Neutrophil (primary cell): ENCODE measurements around a stretch of chr10.

DNA sequence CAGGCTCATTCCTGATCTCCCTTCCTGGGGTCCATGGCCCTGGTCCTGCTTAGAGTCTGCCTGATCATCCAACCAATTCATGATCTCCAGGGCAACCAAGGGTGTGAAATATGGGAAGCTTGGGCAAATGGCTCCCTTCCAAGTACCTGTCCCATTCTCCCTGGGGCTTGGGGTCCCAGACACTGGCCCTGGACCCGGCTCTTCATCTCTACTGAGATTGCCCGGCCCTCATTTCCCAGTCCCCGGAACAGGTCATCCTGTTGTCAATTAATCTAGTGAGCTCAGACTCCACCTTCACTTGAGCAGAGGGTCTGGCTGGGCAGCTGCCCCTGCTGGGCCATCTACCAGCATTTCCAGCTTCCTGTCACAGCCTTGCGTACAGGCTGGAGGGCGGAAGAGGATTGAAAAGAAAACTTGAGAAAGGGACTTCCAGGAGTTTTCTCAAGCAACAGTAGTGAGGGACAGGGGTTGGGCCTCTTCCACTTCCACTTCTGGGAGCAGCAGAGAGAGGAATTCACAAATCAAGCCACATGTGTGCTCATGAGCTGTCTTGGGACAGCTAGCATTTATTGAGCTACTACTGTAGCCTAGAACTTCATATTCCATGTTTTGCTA lies 136.1 kb downstream of the RGS10 start:
- PRO-cap: no peak

DNA sequence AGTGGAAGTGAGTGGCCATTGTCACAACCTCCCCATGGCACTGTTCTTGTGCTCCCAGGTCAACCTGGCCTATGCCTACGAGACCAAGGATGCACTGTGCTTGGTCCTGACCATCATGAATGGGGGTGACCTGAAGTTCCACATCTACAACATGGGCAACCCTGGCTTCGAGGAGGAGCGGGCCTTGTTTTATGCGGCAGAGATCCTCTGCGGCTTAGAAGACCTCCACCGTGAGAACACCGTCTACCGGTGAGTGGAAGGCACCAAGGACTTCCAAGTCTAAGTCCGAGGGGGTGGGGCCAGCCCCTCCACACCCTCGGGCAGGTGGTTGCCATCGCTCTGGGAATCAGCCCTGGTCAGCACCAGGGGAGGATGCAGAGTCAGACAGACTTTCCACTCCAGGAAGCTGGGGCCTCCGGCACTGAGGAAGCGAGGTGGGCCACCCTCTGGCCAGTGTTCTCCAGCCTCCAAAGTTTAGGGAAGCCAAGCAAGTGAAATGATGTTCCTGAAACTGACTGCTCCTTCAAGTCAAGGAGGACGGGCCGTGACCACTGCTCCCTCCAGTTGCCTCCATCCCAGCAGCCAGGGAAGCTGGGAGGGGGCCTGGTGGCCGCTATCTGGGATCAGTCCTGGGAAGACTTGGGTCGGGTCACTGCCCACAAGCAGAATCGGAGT lies 105.8 kb downstream of the RGS10 start:
- PRO-cap: no peak

GRCh38 chr10:119580410-119580860 lies 16.3 kb downstream of the TIAL1 start:
- PRO-cap: no peak

DNA sequence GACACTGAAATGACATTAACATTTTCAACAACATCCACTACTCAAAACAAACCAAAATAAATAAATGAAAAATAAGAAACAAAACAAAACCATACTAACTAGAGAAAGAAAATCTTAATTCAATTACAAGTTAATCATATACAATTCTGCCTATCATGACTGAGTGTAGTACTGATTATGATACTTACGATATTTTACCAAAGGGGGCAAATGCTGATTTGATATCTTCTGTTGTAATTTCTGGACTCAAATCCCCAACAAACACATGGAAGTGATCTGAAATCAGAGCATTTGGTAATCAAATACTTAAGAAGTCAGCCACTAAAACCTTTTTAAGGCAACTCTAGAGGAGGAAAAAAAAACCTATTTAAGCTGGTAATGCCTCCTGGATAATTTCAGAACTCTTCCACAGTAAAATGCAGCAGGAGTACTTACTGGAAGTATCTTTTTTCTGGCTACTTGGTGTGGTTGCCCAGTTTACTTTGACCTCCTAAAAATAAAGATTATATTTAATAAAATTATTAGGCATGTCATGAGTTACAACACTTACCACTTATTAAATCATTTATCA lies 14.9 kb downstream of the TIAL1 start:
- PRO-cap: no peak

- PRO-cap: no peak
Observed at GRCh38 chr10:119585260-119586365, 11.2 kb downstream of the TIAL1 start.

DNA sequence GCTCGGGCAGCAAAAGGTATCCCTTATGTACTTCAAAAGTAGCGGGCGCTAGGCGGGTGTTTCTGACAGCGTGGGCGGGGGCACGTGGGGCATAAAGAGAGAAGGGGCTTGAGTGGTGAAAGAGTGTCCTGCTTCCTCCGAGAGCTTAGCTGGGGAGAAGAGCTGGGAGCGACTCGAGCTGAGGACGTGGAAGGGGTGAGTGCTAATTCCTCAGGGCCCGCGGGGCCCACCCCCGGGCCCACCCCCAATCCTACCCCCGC lies 1.0 kb downstream of the TIAL1 start:
- PRO-cap: unidirectional peak, plus-strand start at position 156 of the sequence

DNA sequence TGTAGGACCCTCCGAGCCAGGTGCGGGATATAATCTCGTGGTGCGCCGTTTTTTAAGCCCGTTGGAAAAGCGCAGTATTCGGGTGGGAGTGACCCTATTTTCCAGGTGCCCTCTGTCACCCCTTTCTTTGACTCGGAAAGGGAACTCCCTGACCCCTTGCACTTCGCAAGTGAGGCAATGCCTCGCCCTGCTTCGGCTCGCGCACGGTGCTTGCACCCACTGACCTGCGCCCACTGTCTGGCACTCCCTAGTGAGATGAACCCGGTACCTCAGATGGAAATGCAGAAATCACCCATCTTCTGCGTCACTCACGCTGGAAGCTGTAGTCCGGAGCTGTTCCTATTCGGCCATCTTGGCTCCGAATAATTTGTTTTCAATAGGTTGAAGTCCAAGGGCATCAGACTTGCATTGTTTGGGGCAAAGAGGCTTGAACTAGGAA lies 217.0 kb upstream of the PLPP4 start:
- PRO-cap: no peak

DNA sequence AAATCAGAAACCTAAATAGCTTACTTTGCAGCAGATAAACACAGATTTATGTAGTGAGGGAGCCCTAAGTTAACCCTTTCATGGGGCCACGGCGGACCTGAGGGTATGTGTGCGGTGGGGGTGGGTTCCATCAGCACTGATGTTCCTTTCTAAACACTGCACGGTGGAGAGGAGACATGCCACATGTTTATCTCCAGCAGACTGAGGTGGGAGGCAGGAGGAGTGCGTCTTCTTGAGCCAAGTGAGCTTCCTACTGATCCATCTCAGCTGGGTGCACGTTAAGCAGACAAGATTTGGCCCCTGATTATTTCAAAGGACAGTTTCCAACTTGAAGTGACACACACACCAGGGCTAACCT lies 127.6 kb downstream of the WDR11 start:
- PRO-cap: no peak

DNA sequence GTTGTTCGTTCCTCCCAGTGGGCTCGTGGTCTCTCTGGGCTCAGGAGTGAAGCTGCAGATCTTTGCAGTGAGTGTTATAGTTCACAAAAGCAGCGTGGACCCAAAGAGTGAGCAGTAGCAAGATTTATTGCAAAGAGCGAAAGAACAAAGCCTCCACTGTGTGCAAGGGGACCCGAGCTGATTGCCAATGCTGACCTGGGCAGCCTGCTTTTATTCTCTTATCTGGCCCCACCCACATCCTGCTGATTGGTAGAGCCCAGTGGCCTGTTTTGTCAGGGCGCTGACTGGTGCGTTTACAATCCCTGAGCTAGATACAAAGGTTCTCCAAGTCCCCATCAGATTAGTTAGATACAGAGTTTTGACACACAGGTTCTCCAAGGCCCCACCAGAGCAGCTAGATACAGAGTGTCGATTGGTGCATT lies 183.2 kb downstream of the WDR11 start:
- PRO-cap: no peak

GRCh38 chr10:121112367-121112901 lies 261.3 kb downstream of the WDR11 start:
- PRO-cap: no peak

DNA sequence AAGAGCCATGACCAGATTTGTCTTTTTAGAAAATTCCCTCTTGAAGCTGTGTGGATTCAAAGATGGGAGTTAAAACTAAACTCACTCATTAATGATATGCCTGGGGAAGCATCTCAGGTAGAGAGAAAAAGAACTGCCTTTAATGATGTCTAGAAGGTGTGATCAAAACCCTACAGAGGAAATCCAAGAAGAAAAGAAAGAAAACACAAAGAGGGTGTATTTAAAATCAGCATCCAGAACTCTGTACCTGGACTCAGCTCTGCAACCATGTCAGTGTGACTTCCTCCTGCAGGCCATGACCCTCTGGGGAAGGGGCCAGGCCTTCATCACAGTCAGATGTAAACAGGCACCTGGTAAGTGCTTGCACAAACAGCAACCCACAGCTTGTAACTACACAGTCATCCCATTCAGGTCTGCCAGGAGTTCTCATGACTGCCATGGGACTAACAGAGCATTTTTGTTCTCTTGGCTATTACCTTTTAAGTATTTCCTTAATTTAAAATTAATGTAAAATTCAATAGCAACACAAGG lies 307.6 kb downstream of the WDR11 start:
- PRO-cap: no peak

GRCh38 chr10:121927125-121927788 lies 574 bp downstream of the ATE1 start:
- PRO-cap: no peak

DNA sequence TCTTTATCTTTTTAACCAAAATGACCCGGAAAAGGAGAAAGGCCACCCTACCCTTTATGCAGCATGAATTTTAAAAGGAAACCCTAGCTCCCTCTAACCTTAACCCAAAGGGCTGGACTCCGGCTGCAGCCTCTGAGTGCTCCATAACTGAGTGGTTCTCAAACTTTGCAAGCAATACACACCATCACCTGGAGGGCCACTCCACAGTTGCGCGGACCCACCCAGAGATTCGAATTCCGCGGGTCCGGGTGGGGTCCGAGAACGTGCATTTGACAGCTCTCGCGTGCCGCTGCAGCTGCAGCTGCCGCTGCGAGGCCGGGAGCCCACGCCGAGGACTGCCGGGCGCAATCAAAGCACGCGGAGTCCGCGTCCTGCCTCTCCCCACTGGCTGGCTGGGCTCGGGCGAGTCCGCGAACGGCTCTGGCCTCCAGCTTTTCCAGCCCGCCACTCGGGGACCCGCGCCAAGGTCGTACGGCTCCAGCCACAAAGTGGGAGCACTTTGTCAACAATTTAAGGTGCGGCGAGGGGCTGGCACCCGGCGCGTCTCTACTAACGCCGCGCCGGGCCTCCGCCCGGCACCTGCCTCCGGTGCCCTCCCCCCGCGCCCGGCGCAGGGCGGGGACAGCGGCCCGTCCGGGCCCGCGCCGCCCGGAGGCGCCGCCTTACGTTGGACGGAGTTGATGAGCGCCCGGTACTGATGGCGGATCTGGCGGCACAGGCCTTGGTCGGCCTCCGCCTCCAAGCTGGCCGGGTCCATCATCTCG lies 627 bp downstream of the NSMCE4A start:
- PRO-cap: no peak

- PRO-cap: no peak
Observed at GRCh38 chr10:122013146-122013918, 24.4 kb downstream of the TACC2 start.

- PRO-cap: no peak
Observed at GRCh38 chr10:122021219-122022243, 32.6 kb downstream of the TACC2 start.

DNA sequence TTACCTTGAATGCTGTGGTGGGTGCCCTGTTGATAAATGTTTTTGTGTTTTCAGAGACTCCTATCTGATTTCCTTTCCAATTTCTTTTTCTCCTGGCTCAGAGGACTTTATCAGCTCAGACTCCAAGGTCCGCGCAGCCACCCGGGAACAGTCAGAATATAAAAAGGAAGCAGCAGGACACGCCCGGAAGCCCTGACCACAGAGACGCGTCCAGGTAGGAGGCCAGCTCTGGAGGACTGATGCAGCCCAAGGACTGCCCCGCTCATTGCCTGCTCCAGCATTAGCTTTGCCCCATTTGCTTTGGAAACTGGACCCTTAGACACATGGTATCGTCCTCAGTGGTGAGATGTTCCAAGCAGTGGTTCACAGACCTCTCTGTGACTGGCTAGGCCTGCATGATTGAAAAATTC lies 61.4 kb downstream of the TACC2 start:
- PRO-cap: no peak

GRCh38 chr10:122083235-122084168 lies 94.5 kb downstream of the TACC2 start:
- PRO-cap: no peak

- PRO-cap: no peak
Observed at GRCh38 chr10:122126579-122127728, 138.0 kb downstream of the TACC2 start.

DNA sequence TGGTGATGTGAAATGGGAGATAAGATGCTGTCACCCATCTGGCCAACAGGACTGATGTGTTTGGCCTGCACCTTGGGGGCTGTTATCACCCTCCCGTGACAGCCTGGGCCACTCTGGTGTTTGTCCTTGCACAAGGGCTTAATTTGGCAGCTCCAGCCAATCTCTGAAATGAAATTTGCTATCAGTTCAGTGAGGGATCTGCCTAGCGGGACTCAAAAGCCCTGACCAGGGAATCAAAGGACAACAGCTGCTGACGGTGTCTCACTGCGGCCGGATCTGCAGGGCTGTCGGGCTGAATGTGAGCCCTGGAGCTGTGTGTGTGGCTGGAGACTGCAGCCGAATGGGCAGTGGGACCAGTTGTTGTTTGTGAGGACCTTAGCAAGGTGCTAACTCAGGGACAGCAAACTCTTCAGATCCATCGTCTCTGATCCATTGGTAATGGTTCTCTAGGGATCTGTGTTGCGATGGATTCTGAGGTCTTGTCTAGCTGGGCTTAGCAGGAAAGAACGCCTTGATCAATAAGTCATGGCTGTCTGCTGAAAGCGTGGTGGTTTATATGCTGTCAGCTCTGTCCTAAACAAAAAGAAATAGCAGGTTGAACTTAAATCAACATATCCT lies 131.2 kb upstream of the BTBD16 start:
- PRO-cap: no peak

DNA sequence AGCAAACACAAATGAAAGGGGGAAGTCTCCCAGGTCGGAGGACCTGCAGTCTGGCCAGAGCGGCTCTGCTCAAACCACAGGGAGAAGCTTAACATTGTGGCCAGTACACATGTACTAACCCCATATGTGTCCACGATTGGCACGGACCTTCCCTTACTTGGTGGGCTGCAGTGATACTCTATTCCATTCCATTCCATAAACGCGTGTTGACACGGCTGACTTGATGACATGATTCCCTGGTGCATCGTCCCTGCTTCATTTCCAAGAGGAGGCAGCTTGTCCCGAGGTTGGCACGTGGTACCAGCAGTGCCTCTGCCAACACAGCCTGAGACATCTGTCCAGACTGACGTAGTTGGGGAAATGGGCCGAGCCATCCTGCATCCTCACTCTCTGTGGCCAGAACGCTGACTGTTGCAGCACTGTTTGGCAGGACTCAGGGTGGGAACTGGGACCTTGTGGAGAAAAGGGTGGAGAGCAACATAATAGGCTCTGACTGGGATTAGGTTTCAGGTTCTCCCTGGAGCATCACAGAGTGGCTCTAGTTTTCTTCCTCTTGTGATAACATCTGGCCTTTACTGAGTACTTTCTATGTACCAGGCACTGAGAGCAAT lies 118.6 kb upstream of the BTBD16 start:
- PRO-cap: no peak